Fibroblast of the aortic adventitia (primary cell): ENCODE measurements around a stretch of chr15.

- CAGE, long polyA plus RNA: no peak
Observed at GRCh38 chr15:98779534-98780129, 131.3 kb downstream of the IGF1R start.

DNA sequence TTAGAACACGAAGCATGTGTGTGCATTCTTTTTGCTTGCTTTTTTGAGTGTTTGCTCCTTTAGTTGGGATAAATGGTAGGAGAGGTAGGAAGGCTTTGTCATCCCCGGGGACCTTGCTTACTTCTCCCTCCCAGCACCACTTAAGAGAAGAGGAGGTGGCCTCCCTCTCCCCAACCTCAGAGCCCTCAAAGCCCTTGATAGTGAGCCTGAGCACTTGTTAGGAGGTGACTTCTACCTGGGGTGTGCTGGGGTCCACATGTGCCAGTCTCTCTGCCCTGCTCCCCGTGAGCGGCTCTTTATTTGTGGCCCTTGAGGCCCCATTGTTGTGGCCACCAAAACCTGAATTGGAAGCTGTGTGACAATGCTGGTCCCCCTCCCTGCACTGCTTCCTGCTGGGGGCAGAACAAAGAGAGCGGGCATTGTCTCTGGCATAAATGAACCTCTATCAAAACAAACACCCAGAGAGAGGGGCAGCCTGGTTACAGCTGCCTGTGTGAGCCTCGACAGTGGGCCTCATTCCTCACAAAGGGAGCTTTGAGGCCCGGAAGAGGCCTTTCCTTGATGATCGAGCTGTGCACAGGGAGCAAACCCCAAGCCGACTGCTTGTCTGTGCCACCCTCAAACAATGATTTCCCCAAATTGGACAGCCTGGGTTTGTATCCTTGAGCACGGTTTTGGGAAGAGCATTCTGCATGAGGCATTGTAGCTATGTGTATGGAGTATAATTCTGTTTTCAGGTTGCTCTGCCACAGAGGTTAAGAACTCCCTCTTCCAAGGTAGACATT is 152.8 kb downstream of the IGF1R start:
- CAGE, long polyA plus RNA: no peak

- CAGE, long polyA plus RNA: no peak
Observed at GRCh38 chr15:98850749-98851563, 156.6 kb downstream of the PGPEP1L start.

GRCh38 chr15:98854013-98855275 is 153.1 kb downstream of the PGPEP1L start:
- CAGE, long polyA plus RNA: no peak

- CAGE, long polyA plus RNA: no peak
Observed at GRCh38 chr15:98874622-98875322, 132.8 kb downstream of the PGPEP1L start.

DNA sequence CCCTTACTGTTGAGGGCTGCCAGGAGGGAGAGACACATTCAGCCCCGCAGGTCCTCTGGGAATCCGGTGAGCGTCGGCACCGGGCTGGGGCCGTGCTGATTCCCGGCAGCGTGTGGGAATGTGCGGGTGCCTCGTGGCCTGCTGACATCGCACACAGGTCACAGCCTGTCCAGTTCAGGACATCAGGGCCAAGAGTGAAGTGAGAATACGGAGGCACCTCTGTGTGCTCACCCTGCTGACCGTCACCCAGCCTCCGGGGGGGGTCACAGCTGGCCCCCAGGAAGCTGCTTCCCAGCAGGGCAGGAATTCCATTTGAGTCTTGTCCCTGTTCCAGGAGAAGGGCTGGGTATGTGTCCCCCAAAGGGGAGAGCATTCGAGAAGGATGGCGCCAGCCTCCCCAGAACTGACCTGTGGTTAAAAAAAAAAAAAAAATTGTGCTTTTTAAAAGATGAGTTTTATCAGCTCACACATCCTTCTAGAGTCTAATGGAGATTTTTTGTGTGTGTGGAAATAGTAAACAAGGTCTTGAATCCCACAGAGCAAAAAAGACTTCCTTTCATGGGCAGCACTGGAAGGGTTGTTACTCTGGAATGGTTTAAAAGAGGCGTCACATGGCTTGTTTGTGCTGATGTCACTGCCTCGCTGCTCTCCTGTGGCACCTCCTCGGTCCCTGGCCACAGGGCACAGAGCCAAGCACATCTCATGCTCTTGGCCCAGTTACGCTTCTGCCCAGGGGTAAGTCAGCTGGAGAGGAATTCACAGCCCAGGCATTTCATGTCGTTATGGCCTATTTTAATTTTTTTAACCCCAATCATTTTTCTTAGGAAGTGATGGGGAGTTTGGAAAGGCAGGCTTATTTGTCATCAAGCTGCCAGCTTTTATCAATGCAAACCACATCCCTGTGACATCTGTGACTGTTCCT is 53.4 kb downstream of the PGPEP1L start:
- CAGE, long polyA plus RNA: no peak

- CAGE, long polyA plus RNA: no peak
Observed at GRCh38 chr15:98982963-98983845, 24.4 kb downstream of the PGPEP1L start.

DNA sequence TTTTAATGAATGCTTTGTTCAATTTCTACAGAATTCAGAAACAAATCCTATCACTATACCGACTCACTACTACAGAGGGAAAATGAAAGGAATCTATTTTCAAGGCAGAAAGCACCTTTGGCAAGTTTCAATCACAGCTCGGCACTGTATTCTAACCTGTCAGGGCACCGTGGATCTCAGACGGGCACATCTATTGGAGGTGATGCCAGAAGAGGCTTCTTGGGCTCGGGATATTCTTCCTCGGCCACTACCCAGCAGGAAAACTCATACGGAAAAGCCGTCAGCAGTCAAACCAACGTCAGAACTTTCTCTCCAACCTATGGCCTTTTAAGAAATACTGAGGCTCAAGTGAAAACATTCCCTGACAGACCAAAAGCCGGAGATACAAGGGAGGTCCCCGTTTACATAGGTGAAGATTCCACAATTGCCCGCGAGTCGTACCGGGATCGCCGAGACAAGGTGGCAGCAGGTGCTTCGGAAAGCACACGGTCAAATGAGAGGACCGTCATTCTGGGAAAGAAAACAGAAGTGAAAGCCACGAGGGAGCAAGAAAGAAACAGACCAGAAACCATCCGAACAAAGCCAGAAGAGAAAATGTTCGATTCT is 24.6 kb downstream of the SYNM start:
- CAGE, long polyA plus RNA: no peak

DNA sequence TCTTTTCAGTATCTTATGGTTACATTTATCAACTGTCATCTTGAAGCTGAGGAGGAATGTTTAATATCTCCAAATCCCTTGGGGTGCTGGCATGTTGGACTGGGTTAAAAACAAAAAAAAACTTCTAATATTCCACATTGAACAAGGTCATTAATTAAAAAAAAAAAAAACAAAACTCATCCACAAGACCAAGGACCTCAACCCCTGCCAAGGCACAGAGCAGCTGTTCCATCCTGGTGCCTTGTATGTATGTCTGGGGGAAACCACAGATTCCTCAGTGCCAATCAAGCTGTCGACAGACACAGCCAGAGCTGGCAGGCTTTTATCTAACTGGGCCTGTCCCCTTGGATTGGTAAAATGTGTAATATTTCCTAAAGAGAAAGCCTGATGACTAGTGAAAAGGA is 69.2 kb downstream of the TTC23 start:
- CAGE, long polyA plus RNA: no peak

DNA sequence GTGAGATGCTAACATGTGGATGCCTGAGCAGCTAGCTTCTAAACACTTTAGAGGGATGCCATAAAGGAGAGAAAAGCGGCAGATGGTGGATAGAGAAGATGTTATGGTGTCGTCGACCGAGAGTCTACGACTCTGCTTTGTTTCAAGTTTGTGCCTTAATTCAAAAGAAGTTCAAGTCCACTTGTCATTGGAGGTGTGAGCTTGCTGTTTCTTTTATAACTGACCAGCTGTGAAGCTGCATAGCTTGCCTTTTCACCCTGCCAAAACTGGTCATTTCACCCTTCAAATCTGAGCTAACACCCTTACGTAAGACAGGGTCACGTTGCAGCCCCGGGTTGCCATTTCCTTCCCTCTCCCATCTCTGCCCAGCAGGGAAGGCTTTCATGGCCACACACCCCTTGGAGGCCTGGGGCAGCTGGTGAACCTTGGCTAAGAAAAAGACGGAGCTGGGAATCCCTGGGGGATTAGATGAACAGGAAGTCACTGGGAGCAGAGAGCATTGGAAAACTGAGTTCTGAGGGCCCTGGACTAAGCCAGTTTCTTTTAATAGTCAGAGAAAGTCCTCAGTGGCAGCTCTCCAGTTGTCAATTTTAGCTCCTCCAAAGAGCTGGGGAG is 67.9 kb downstream of the TTC23 start:
- CAGE, long polyA plus RNA: no peak

DNA sequence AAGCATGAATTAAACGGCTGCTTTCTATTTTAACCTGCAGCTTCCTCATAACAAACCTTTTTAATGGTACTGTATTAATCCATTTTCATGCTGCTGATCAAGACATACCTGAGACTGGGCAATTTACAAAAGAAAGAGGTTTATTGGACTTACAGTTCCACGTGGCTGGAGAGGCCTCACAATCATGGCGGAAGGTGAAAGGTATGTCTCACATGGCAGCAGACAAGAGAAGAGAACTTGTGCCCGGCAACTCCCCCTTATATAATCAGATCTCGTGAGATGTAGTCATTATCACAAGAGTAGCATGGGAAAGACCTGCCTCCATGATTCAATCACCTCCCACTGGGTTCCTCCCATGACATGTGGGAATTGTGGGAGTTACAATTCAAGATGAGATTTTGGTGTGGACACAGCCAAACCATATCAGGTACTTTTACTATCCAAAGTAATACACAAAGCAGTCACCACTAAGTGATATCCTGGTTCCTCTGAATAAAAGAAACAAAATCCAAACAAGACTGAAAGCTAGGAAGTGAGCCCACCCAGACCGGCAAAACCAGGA is 149.9 kb downstream of the LRRC28 start:
- CAGE, long polyA plus RNA: no peak

DNA sequence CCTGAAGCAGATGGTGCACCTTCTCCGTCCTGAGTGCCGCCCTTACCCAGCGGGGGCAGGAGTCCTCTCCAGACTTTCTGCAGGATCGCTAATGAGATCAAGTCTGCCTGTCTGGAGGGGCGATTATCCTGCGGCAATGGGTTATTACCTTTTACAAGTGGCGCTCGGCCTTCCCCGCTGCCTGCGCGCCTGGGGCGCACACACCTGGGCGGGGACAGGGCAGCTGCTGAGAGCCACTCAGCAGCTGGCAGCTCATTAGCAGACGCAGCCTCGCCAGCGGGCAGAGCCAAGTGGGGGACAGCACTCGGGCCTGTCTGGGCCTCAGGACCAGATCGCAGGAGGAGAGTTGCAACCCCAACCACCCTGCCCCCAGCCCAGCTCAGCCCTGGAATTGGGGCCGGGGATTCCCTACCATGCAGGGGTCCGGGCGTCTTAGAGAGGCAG is 118.9 kb upstream of the MEF2A start:
- CAGE, long polyA plus RNA: no peak

GRCh38 chr15:99450553-99451390 is 115.0 kb upstream of the MEF2A start:
- CAGE, long polyA plus RNA: no peak

- CAGE, long polyA plus RNA: no peak
Observed at GRCh38 chr15:99466815-99467111, 99.0 kb upstream of the MEF2A start.

GRCh38 chr15:99546713-99547144 is 19.1 kb upstream of the MEF2A start:
- CAGE, long polyA plus RNA: no peak

- CAGE, long polyA plus RNA: no peak
Observed at GRCh38 chr15:99610269-99610646, 44.5 kb downstream of the MEF2A start.

- CAGE, long polyA plus RNA: no peak
Observed at GRCh38 chr15:99614057-99615166, 48.6 kb downstream of the MEF2A start.

- CAGE, long polyA plus RNA: no peak
Observed at GRCh38 chr15:99633751-99634502, 68.1 kb downstream of the MEF2A start.

DNA sequence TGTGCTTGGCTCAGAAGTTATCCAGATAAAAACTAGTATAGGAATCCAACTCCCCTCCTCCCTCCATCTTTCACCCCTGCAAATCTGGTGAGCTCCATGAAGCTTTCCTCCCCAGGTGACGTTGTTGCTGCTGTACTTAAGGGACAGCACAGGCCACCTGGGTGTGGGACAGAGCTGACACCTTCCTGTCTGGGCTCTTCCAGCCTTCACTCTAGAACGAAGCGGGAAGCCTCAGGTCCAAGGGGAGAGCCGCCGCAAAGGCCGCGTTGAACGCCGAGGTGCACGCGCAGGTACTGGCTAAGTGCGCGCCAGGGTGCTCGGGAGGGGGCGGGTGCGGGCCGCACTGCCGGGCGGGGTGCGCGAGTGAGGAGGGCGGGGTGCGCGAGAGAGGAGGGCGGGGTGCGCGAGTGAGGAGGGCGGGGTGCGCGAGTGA is 192.8 kb upstream of the LYSMD4 start:
- CAGE, long polyA plus RNA: no peak

- CAGE, long polyA plus RNA: no peak
Observed at GRCh38 chr15:99928425-99928945, 195.2 kb upstream of the LYSMD4 start.